Peripheral blood mononuclear cell (primary cell): ENCODE measurements around the genes STARD5 and WHAMM.

- PRO-cap, 8 experiments, result peak in 1 of 8 experiments; most common minus-strand start chr15:80155665 (in 1)
Measured at GRCh38 chr15:80155274-80156390, 2.8 kb downstream of the FAH start.

- PRO-cap, 8 experiments, result no peak in any of the 8 experiments
Measured at GRCh38 chr15:80176490-80176924, 23.7 kb downstream of the FAH start.

DNA sequence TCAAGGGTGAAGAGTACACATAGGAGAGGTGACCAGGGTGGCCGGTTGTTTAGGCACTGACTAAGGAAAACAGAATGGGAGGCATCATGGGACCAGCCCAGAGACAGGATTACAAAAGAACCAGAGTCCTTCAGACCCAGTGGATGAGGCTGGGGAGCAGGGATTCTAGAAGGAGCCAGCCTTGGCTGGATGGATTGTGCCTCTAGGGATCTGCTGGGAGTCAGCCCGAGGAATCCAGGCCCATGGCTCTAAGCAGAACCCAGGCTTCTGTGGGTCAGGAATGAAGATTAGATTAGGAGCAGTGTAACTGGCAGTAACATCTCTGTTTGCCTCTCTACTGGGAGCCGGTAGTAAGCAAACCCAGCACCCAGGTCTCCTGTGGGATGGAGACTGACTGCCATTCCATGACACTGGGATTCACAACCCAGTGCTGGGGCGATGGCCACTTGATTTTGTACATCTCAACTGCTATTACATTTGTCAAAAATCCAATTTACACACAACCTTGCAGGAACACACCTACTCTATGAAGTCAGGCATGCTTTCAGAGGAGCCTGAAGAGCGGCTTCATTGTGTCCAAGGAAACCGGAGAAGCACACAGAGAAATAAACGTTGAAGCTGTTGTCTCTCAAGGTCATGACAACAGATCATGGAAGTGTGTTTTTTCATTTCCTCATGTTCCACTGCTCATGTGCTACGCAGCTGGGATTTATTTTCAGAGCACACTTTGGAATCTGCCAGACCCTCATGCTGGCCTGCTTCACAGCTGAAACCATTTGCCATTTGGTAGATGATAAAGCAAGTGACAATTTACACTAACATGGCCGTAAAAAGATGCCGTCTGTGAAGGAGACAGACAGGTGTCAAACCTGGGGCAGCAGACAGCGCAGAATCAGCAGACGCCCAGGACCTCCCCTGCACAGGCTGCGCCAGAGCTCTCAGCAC is 98.9 kb downstream of the ARNT2 start:
- PRO-cap, 8 experiments, result no peak in any of the 8 experiments

DNA sequence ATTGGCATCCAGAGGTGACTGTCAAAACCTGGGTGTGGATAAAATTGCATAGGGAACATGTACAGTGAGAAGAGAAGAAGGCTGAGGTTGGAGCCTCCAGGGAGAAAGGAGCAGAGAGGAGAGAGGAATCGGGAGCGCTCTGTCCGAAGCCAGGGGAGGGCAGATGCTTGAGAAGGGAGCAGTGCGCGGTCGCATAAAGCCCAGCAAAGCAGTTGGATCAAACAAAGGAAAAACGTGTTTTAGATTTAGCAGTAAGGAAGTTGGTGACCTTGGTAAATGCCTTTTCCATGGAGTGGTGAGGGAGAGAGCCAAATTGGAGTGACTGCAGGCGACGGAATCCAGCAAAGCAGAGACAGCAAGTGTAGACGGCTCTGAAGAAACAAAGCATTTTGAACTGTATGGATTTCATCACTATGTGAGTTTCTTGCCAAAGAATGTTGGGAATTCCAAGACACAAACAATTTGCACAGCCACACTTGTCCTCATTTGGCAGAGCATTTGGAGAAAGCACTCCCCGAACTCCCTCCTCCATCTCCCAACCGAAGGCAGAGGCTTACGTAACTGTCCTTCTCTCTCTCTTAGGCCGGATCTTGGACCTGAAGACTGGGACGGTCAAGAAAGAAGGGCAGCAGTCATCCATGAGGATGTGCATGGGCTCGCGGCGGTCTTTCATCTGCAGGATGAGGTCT is 103.5 kb downstream of the ARNT2 start:
- PRO-cap, 8 experiments, result no peak in any of the 8 experiments

DNA sequence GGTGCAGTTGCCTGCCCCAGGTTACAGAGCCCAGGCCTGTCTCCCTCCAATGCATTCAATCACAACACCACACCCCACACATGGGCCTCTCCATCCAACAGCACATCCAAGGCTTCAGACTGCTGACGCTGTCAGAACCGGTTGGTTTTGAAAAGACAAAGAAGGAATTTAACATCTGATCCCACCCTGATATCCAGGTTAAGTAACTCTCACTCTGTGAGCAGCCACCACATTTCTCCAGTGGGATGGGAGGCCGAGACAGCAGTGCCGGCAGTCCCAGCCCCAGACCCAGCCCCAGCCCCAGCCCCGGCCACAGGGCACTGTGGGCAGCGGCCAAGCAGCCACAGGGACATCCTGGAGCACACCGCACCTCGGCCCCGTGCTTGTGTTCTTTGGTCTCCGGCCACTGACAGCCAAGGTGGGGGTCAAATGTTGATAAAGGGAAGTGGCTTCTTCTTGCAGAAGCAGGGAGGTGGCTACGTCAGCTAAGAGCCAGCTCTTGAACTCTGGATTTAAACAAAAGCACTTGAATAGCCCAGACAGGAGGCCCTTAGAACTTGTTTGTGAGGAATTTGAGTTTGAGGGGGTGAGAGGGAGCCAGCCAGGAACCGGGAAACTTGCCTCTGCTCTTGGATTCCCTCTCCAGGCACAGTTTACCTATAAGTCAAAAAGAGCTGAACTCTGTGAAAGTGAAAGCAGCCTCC is 135.9 kb upstream of the ABHD17C start:
- PRO-cap, 8 experiments, result no peak in any of the 8 experiments

GRCh38 chr15:80635778-80636279 is 59.3 kb upstream of the ABHD17C start:
- PRO-cap, 8 experiments, result no peak in any of the 8 experiments

- PRO-cap, 8 experiments, result no peak in any of the 8 experiments
Measured at GRCh38 chr15:80696126-80696865, 1.2 kb downstream of the ABHD17C start.

DNA sequence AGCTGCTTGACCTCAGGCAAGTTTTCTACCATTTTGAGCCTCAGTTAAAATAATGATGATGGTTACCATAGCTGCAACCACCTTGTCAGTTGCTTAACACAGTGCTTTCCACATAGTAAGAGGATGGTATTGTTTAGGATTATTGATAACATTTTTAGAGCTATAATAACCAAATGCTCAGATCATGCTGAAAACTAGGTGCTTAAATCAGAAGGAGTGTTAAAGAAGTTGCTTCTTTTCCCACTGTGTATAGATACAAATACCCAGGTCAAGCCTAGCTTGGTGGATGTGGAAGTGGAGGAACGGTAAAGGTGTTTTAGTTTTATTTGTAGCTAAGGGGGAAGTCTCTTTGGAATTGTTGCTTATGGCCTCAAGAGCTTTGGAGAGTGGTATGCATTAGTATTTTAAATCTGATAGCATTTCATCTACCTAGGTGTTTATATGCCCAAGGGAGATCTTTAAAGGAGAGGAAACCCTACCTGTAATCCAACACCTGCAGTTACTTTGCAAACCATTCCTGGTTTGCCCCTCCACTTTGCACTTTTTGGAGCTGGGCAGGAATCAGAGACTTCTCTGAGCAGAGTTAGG is 10.4 kb downstream of the ABHD17C start:
- PRO-cap, 8 experiments, result no peak in any of the 8 experiments

- PRO-cap, 8 experiments, result no peak in any of the 8 experiments
Measured at GRCh38 chr15:80902225-80902748, 87.3 kb downstream of the MESD start.

DNA sequence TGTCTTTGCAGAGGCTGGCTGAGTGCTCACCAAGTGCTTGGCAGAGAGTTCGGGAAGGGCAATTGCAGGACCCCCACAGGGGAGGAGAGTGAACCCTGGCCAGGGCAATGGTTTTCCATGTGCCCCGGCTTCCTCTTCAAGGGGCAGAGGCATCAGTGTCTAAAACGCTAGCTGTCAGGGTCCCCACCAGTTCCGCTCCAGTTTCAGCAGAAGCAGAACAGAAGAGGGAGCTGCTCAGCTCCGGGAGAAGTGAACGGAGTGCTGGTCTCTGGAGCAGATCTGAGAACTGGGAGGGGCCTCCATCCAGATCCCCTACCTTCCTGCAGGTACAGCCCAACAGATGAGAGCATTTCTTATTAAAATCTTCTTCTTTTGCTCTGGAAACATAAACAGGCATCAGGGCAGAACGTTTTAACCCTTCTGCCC is 13.6 kb upstream of the IL16 start:
- PRO-cap, 8 experiments, result no peak in any of the 8 experiments

DNA sequence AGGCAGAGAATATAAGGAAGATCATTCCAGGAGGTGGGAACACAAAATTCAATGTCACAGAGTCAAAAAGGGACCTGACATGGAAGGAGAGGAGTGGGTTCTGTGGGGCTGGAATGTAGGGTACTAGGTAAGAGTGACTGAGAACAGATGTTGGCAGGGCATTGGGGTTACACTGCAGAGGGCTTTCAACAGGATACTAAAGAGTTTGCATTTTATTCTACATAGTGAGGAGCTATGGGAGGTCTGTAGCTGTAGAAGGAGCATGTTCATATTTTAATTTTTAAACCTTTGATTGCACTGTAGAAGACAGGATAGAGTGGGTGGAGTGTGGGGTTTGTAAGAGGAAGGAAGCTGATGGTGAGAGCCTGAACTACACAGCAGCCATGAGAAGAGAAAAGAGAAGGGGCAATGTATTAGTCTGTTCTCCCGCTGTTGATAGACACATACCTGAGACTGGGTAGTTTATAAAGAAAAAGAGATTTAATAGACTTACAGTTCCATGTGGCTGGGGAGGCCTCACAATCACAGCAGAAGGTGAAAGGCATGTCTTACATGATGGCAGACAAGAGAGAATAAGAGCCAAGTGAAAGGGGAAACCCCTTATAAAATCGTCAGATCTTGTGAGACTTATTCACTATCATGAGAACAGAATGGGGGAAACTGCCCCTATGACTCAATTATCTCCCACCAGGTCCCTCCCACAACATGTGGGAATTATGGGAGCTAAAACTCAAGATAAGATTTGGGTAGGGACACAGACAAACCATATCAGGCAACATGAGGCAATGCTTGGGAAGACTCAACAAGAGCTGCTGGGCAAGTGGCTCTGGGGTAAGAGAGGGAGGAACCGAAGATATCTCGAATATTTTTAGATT is 37.4 kb downstream of the STARD5 start:
- PRO-cap, 8 experiments, result peak in 3 of 8 experiments; most common plus-strand start position 330 of the sequence (in 1); most common minus-strand start position 186 of the sequence (in 1)

GRCh38 chr15:81297279-81297610 is 26.7 kb downstream of the STARD5 start:
- PRO-cap, 8 experiments, result no peak in any of the 8 experiments

DNA sequence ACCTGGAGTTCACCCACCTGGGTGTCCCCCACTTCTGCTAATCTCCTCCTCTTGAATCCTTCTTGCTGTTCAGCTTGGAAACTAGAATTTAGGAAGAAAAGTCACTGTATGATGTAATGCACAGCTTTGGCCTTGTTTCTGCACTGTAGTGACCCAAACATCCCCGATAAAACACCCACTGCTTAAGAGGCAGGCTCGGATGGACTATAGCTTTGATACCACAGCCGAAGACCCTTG is 24.8 kb downstream of the STARD5 start:
- PRO-cap, 8 experiments, result no peak in any of the 8 experiments

DNA sequence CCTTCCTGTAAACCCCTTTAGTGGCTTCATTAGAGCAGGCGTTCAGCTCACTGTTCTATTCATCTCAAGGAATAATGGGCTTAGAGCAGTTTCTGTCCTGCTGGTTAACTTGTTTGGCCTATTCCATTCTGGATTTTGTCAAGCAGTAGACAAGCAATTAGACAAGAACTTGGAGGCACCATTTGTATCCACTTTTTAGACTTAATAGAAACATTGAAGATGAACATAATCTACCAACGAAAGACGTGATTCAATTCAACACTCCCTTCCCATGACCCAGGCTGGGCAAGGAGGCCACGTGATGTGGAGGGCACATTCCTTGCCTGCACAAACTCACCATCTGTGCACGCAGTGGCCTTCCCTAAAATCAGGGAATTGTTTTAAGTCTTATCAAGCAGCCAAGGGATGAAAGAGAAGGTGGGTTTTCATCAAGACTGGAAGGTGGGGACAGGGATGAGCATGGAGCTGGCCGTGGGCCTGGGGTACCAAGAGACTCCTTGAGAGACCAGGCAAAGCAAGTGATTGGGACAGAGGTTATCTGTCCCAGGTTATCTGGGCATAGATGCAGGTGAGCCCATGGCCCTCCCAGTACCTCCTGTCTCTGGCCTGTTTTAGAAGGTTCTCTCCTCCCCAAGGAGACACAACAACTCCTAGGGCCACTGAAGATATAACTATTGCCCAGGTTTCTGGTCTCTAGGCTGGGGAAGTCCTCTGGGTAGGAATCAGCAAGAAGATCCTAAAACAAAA is 13.4 kb downstream of the STARD5 start:
- PRO-cap, 8 experiments, result no peak in any of the 8 experiments

GRCh38 chr15:81323723-81324680 is at the start of gene STARD5:
TSS of gene STARD5 (minus strand) at chr15:81324141.
- PRO-cap, 8 experiments, result peak in 8 of 8 experiments; most common plus-strand start chr15:81324488 (in 4); most common minus-strand start chr15:81324141 (in 8)

- PRO-cap, 8 experiments, result no peak in any of the 8 experiments
Measured at GRCh38 chr15:81914750-81915614, 130.8 kb downstream of the MEX3B start.

GRCh38 chr15:82072880-82073412 is 27.1 kb upstream of the MEX3B start:
- PRO-cap, 8 experiments, result no peak in any of the 8 experiments

DNA sequence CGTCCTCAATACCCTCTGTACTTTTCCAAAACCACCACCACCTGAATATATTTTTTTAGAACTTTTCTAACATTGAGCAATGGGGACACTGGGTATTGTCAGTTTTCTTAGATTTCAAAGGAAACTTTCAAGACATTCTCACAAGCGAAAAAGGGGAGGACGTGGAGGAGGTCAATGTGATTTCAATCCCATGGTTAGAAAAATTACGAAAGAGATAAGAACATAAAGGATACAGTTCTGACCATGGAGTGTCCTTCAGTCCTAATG is 43.0 kb upstream of the MEX3B start:
- PRO-cap, 8 experiments, result no peak in any of the 8 experiments

GRCh38 chr15:82476500-82477036 is 47.0 kb downstream of the GOLGA6L9 start:
- PRO-cap, 8 experiments, result no peak in any of the 8 experiments

GRCh38 chr15:82809485-82809762 is at the start of gene WHAMM:
TSS of gene WHAMM (plus strand) at chr15:82809628.
- PRO-cap, 8 experiments, result peak in 8 of 8 experiments; most common plus-strand start chr15:82809640 (in 5); most common minus-strand start chr15:82809540 (in 2)